ENCODE measurements around the genes GJC2 and TRIM17.

GRCh38 chr1:226637628-226638068 is 89.1 kb downstream of the STUM start:
- PRO-cap, result no peak

- PRO-cap, result no peak
Observed at GRCh38 chr1:226649675-226650832, 89.0 kb downstream of the ITPKB start.

DNA sequence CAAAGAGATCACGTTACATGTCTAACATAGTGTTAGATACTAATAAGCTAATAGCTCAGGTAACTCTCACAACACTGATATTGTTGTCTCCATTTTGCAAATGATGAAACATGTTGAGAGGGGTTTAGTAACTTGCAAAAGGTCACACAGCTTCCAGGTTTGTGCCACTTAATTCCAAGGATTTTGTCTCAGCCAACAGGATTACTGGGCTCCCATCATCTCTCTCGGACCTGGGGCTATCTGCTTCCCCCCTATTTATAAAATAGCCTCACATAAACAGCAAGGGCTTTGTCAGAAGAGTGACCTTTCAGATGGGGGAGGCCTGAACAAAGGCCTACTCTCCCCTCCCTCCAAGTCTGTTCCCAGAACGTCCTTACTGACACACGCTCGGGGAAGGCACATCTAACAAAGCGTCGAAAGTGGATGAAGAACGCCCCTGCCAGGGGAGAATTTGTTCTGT is 81.4 kb downstream of the ITPKB start:
- PRO-cap, result no peak

- PRO-cap, result no peak
Observed at GRCh38 chr1:226733195-226733928, 5.7 kb downstream of the ITPKB start.

GRCh38 chr1:226920297-226920984 is 19.7 kb upstream of the COQ8A start:
- PRO-cap, result no peak

DNA sequence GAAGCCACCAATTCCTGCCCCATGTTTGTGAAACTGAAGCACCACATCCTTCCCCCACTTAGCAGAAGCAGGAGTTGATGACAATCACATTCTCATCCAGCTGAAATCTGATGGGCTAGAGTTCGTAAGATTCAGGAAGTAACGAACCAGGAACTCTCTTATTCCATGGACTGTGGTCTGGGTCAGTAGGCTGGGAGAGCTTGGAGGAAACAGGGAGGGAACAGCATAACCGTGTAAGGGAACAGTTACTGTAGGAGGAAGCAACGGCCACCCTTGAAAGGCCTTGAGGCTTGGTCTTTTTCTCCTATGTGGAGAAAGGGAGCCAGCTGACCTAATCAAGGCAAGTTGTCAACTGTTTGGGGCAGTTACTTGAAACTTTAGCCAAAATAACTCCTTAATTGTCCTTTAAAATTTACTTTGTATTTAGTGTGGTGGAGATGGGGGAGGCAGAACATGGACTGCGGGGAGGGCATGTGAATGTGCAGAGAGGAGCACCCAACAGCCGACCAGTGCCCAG is 2.1 kb upstream of the COQ8A start:
- PRO-cap, result no peak

GRCh38 chr1:226983716-226984772 is 44.0 kb downstream of the COQ8A start:
- PRO-cap, result no peak

- PRO-cap, result no peak
Observed at GRCh38 chr1:227299089-227299487, 19.2 kb downstream of the CDC42BPA start.

- PRO-cap, result no peak
Observed at GRCh38 chr1:227312306-227313326, 5.7 kb downstream of the CDC42BPA start.

DNA sequence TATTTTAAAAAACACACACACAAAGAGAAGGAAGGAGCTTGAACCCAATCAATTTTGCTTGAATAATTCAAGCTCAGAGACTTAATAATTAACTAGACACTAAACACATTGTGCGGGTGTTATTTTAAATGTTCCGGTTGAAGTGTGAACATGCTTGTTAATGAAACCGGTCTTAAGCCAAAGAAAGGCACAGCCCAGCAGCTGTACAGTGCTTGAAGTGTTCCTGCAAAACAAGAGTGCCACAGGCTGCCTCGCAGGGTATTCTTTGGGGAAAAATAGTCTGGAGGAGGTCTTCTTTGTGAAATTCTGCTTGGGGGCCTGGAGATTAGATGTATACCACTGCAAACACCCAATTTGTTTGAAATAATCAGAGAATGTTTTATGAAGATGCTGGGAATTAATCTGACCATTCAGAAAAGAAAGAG is 2.2 kb upstream of the CDC42BPA start:
- PRO-cap, result no peak

GRCh38 chr1:228037517-228038379 is 30.9 kb downstream of the WNT3A start:
- PRO-cap, result unidirectional peak, plus-strand start at chr1:228037806

DNA sequence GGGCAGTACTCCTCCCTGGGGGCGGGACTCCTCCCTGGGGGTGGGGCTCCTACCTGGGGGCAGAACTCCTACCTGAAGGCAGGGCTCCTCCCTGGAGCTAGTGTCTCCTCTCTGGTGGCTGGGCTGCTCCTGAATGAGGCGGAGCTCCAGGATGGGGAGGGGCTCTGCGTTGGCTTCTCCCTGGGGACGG is 23.1 kb upstream of the ARF1 start:
- PRO-cap, result bidirectional peak, plus-strand start outside the sequence, minus-strand start at position 131 of the sequence

DNA sequence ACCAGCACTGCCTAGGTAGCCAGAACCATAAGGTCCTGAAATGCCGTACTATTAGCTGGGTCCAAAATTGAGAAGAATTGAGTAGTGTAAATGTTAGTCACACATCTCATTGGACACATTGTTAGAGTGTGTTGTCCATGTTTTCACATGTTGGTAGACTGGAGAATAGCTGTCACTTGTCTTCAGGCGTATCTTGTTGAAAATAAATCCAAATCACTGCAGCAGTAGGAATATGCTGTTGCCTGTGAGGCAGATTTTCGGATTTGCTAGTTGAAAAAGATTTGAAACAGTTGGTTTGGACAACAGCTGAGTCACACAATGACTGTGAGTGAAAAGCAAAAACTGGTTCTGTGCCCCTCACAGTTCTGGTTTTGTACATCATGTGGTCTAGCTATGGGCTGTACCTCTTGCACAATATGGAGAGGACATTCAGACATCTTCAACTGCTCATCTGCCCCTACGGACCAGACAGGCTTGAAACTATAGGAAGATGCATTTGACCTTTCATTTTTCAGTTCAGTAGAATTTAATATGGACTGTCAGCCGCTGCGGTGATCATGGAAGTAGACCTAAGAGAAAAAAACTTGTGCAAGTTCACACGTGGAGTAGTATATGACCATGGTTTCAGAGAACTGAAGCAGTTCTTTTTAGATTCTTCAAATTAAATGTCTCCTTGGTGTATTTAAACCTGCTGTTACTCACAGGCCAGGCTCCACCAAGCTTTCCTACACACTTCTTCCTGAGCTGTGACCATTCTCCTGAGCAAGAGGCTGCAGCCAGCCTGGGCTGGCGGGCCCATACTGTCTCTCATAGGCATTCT is 1.9 kb downstream of the ARF1 start:
- PRO-cap, result no peak

DNA sequence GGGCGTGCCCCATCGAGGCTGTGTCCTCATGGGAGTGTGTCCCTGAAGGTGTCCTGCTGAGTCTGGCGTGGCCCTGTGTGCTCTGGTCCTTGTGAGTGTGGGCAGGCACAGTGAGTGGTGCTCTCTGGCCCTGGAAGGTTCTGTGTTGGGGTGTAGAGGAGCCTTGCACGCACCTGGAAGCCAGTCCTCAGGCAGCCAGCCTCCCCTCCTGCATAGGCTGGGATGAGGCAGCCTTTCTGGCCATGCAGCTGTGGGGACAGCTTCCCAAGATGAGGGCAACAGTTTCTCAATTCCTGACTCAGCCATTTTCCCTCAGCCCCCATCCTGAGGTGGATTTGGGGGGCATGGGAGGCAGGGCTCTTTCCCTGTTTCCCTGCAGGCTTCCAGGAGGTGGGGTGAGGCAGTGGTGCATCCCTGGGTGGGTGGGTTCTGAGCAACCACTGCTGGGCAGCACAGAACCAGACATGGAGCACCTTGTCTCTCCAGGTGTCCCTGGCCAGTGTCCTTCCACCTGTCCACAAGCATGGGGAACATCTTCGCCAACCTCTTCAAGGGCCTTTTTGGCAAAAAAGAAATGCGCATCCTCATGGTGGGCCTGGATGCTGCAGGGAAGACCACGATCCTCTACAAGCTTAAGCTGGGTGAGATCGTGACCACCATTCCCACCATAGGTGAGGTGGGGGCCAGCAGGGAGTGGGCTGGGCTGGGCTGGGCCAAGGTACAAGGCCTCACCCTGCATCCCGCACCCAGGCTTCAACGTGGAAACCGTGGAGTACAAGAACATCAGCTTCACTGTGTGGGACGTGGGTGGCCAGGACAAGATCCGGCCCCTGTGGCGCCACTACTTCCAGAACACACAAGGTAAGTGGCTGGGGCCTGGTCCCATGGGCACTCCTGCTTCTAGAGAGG is 6.3 kb downstream of the C1orf35 start:
- PRO-cap, result no peak

GRCh38 chr1:228097828-228098341 is 5.2 kb downstream of the C1orf35 start:
- PRO-cap, result no peak

GRCh38 chr1:228149327-228150351 is at the start of gene GJC2:
TSS of gene GJC2 (plus strand) at chr1:228149930.
- PRO-cap, result unidirectional peak, plus-strand start at chr1:228149558

DNA sequence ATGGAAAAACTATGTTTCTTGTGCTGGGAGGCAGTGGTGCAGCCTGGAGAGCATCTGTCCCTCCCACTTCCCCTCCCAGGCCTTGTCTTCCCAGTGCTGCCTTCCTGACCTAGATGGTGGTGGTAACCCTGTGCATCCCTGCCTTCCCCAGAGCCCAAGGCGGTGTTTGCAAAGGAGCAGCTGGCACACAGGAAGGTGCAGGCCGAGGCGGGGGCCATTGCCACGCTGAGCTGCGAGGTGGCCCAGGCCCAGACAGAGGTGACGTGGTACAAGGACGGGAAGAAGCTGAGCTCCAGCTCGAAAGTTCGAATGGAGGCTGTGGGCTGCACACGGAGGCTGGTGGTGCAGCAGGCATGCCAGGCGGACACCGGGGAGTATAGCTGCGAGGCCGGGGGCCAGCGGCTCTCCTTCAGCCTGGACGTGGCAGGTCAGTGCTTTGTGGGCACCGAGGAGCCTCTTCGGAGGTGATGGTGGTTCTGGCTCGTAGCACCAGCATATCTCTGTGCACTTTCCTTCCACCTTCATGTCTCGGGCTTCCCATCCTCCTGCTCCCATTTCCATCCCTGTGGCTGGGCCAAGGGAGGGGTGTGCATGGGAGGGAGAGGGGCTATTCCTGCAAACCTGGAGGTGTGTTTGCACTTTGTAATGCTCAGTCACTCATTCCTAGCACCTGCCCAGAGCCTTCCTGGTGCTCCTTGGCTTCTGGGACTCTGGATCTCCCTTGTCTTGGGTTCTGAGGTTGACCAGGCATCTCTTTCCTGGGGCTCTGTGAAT is 42.2 kb downstream of the OBSCN start:
- PRO-cap, result no peak

DNA sequence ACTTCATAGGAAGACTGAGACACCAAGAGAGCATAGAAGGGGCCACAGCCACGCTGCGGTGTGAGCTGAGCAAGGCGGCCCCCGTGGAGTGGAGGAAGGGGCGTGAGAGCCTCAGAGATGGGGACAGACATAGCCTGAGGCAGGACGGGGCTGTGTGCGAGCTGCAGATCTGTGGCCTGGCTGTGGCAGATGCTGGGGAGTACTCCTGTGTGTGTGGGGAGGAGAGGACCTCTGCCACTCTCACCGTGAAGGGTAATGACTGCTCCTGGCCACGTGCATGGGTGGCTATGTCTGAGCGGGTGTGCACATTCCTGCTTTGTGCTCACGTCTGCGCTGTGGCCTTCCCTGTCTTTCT is 80.8 kb downstream of the OBSCN start:
- PRO-cap, result no peak

DNA sequence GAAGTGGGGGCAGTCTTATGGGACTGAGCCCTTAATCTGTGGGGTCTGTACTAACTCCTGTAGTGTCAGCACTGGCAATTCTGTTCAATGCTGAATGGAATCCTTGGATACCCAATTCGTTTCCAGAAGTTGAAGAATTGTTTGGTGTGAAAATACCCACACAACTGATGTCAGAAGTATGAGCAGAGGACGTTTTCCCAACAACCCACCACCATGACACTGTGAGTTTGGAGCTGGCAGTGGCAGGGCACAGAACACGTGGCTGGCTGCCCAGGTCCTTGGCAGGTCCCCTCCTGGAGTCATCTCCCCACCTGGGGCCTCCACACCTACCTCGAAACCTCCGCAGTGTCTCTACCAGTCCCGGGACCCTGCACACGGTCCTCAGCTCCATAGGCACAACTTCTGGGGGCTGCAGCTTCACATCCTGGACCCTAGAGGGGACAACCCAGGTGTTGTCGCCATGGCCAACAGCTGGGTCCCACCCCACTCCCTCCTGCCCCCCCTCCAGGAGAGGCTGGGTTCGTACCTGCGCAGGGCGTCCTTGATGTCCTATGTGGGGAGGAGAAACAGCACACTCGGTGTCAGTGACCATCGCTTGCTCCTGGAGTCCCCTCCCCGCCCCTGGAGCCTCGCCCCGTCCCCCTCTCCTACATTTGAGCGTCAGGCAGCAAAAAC is 9.9 kb downstream of the TRIM11 start:
- PRO-cap, result no peak

DNA sequence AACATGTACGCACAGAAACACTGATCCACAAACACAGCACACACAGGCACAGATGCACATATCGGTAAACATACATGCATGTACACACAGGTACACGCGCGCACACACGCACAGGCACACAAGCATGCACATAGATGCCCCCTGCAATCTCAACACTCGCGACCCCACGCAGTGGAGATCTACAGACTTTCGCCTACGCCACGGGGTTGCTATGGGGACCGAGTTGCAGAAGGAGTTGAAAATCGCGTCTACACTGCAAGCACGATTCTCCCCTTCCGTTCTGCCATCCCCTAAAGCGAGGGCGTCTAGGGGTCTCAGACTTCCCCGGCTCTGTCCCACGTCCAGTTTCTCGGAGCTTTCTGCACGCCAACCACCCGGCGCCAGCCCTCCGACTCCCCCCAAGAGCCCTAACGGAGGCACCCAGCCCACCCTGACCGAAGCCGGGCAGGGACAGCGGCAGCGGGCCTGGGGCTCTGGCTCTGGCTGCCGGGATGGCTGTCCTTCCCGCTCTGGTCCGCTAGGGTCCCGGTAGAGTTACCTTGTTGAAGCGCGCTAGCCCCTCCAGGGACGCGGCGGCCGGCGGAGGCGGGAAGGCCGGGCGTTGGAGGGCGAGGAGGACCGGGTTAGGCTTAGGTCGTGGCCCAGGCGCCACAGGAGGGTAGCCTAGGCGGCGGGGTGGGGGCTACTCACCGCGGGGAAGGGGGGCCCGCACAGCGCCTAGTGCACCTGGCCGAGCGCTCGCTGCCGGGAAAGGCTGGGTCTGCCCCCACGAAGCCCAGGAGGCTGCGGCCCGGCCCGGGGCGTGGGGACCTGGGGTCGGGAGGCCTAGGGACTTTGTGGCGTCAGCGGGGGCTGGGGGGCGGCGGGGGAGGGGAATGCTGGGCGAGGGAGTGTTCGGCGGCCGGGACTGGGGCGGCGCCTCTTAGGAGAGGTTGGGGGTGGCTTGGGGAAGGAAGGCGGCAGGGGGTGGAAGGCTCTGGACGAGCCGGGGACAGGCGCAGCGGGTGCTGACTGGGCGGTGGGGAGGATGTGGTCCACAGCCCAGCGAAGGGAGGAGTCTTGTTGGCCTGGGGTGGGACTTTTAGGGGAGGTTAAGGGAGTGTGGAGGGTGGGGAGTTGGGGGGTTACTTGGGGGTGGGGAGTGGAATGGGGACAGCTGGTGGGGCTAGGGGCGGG is at the start of gene TRIM17:
Gene TRIM17 (minus strand): TSS at position 1,013 of the 1,176 bp plus-strand sequence.
- PRO-cap, result bidirectional peak, plus-strand start at position 564 of the sequence, minus-strand start at position 511 of the sequence; bidirectional peak, plus-strand start at position 959 of the sequence, minus-strand start at position 968 of the sequence

Measured in type B pancreatic cell (in vitro differentiated cells).